ENCODE results near the gene CLIC6.

- PRO-cap, 2 experiments, result no peak in any of the 2 experiments
Measured at GRCh38 chr21:34546518-34546816, 34.5 kb upstream of the KCNE1 start.

DNA sequence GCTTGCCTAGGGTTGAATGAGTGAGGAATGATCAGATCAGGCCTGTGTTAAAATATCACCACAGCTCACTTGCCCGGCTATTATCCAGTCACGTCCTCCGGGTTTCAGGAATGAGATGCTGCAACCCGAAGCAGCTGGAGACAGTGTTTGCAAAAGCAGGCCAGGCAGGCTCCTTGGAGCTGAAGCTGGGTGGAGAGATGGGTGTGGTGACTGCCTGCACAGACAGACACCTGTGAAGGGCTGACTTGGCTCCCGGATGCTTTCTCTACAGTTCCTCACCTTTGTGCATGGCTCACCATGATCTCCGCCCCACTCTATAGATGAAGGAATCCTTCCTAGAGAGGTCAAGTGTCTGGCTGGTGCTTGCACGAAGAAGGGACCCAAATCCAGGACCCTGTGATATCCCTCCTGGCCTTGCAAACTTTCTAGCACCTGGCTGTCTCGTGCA lies 34.5 kb downstream of the RCAN1 start:
- PRO-cap, 2 experiments, result no peak in any of the 2 experiments

GRCh38 chr21:34668511-34669220 lies at the start of gene CLIC6:
CLIC6 (plus strand) TSS chr21:34668994.
- PRO-cap, 2 experiments, result no peak in any of the 2 experiments

DNA sequence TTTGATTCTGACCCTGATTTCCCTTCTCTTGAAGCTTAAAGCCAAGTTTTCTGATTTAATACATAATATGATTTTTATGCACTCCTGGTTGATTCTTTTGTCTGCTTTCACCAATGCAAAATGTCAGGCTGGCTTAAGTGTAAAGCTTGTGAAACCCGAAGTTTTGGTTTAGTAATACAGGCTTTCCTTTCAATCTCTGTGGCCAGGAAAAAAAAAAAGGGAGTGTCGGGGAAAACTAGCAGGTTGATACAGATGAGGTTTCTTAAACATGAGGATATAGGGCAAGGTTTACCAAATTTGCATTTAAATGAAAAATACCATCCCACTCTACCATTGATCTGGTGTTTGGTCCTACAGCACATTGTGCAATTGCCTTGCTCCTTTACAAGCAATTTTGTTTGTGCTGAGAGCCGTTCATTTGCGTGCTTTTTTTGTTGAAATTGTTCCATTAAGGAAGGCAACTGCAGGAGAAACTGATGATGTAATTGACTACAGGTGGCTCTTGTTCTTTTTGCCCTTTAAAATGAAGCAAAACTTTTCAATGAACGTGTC lies 22.6 kb downstream of the CLIC6 start:
- PRO-cap, 2 experiments, result no peak in any of the 2 experiments

- PRO-cap, 2 experiments, result no peak in any of the 2 experiments
Measured at GRCh38 chr21:34794457-34794788, 125.6 kb downstream of the CLIC6 start.

DNA sequence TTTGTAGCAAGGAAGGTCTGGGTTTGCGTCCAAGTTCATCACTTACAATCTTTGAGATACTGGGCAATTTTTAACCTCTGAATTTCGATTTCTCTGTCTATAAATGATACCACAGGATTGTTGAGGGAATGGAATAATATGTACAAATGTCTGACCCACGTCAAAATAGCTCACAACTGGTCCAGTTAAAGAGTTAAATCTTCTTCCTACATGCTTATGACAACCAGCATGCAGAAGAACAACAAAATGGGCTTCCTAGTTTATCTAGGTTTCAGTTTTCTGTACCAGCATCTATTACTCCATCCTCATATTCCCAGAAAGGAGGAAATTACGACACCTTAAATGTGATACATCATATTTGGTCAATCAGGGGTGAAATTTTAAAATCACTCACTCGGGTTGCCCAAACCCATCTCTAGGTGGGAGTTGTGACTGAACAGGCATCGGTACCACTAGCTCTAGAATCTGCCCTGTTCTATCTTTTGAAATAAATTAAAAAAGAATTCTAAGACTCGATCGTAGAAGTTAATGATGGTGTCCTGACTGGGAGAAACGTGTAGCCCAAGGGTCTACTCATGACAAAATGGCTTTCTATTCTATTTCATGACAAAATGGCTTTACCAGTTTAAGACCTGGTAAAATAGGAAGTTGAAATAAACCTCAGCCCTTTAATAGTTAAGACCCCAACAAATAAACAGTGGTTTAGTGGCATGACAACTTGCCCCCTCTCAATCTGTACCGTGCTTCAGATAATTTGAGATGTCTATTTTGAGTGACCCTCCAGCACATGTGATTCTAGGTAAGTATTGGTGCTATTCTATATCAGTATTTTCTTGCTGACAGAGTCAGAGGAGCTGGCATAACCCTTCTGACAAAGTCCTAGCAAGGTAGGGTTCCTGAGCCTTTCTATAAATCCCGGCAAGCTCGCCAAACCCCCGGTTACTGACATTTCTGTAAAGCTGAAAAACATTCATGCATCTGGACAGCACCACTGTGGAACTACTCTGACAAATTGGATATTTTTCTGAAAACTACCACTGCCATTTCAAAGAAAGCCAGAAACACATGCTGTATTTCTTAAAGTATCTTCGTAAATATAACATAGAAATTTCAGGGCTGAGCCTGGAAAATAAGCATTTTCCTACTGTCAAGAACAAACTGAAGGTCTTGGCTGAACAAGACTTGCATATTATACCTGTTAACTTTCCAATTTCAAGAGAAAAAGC lies 162.2 kb downstream of the CLIC6 start:
- PRO-cap, 2 experiments, result no peak in any of the 2 experiments

GRCh38 chr21:34839741-34840479 lies 171.1 kb downstream of the CLIC6 start:
- PRO-cap, 2 experiments, result peak in 2 of 2 experiments; most common minus-strand start chr21:34840076 (in 2)

DNA sequence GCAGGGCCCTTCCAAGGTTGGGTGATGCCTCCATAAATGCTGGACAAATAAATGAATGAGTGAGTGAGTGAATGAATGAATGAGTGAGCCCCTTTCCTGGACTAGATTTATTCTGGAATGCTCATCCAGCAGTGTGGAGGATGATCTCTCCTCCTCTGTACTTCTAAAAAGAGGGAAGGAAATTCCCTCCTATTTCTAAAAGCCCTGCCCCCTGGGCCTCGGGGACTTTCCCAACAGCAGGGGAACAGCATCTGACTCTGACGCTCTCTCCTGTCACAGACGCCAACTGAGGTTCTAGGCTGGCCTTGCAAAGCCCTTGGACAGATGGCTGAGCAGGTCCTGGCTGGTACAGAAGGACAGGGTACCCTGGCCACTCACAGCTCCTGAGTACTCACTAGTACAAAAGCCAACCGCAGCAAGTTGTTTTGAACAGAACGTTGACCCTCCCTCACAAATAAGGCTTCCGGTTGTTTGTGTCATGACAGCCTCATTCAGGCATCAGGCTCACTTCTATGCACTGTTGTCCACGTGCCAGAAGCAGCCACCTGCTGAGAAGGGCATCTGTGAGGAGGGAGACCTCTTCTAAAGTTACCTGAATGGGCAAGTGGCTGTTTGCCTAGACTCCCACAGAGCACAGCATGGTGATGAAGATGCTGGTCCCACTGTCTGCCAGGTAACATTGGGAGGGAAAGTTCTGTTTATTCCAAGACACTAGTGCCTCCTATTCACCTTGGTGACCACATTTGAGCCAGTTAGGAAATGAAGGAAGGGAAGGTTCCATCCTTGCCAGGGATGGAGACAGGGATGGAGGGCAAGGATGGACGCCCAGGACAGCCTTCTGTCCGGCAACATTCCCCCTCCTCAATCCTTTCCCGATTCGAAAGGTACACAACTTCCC lies 176.0 kb downstream of the CLIC6 start:
- PRO-cap, 2 experiments, result peak in 2 of 2 experiments; most common plus-strand start position 323 of the sequence (in 2); most common minus-strand start position 165 of the sequence (in 2)

DNA sequence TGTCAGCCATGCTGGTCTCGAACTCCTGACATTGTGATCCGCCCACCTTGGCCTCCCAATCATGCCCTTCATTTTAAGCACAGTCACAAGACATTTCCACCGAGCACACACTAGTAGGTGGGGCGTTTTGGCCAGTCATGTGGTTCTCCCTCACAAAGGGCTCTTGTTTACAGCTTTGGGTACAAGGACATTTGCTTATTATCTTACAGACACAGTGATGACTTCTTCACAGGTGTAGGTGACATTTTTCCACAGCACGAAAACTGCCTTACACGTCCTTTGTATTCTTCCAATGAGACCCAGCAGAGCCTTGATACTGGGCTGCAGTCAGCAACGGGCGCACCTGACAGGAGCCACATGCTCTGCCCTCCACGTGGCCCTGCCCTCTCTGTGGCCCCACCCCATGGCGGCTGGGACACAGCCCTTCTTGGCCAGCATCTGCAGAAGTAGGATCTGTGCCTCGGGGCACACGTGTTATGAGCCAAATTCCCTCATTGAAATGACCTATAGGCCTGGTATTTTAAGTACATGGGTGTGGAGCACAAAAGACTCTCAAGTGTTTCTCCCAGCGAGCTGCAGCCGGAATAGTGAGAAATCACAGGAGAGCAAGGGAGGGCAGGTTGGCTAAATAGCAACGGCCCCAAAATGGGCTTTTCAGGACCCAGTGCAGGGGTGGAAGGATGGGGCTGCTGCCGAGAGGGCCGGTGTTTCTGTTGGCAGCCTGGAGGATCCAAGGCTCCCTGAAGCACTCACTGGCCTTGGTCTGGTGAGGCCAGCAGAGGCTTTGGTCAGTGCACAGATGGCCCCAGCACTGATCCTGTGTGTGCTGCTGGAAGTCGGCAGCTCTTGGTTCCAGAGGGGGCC lies 185.1 kb downstream of the RUNX1 start:
- PRO-cap, 2 experiments, result no peak in any of the 2 experiments

DNA sequence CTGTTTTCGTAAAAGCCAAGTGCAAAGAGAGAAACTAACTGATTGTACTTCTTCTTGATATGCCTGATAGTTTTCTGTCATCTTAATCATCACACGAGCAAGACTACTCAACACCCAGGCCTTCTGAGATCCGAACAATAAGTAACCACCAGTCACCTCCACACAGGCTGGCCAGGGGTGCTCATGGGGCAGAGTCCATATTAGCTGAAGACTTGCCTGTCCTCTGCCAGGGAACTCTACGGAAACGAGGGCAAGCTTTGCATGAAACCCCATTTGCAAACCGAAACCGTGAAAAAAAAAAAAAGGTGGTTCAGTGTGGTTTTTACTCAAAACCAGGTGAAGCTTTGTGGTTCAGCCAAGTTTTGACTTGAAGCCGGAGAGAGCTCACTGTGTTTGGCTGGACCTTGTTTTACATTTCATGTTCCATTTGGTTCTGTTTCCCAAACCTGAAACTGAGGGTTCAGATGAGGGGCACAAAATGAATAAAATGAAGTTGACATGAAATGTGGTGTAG lies 74.9 kb downstream of the RUNX1 start:
- PRO-cap, 2 experiments, result no peak in any of the 2 experiments

DNA sequence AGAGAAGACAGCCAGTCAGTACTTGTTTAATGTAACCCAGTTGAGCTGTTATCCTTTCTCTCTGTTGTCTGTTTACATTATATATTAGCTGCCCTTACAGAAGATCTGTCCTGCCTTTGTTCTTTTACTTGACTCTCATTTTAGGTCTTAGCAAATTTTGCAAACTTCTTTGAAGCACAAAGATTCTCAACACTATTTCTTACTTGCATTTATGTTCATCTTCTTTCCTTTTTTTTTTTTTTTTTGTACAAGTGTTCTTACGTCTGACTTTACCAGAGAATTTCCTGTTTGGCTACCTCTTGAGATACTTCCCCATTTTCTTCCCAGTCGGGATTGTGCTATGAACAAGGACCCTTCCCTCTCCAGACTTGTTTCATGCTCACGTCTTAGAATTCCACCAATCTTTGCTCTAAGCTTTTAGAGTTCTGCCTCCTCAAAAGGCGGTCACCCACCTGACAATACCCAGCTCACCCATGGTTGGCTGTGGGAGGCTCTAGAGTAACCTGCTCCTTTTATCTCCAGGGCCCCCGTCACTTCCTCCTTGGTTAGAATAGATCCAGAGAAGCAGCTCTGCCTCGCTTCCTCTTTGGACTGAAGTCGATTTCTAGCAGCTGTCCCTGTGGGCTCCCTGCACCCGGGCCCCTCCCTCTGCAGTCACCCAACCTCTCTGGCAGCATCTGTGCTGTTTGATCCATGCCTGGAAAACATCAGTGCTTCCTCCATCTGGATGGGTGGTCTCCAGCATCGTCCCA lies 53.8 kb upstream of the RUNX1 start:
- PRO-cap, 2 experiments, result no peak in any of the 2 experiments

DNA sequence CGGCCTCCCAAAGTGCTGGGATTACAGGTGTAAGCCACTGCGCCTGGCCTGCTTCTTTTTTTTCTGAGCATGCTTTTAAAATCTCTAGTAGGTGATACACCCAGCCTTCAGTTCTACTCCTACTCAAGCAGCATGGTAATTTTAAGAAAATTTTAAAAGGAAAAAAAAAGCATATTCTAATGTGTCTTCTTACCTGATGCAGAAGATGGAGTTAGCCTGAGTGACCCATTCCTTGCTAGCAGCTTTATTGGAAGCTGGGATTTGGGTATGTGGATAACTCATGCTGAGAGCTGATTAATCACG lies 31.2 kb downstream of the DOP1B start:
- PRO-cap, 2 experiments, result no peak in any of the 2 experiments

- PRO-cap, 2 experiments, result no peak in any of the 2 experiments
Measured at GRCh38 chr21:36193180-36193673, 36.6 kb downstream of the DOP1B start.

- PRO-cap, 2 experiments, result no peak in any of the 2 experiments
Measured at GRCh38 chr21:36245809-36246638, 74.0 kb upstream of the MORC3 start.

DNA sequence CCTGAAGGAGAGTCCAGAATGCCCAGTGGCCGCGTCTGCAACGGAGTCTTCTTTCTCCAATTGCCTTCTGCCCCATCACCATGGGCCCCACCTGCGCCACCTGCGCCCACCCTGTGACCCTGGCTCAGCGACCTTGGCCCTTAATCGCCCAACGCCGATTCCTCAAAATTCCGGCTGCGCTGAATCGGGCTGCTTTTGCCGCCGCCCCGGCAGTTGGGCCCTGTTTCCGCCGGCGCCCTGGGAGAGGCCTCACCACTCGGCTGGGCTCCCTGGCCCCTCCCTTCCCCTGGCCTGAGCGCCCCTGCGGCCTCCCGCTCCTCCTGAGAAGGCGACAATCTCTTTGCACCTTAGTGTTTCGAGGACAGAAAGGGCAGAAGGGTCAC lies 730 bp upstream of the SIM2 start:
- PRO-cap, 2 experiments, result no peak in any of the 2 experiments

- PRO-cap, 2 experiments, result no peak in any of the 2 experiments
Measured at GRCh38 chr21:36700456-36700961, 1.6 kb downstream of the SIM2 start.

DNA sequence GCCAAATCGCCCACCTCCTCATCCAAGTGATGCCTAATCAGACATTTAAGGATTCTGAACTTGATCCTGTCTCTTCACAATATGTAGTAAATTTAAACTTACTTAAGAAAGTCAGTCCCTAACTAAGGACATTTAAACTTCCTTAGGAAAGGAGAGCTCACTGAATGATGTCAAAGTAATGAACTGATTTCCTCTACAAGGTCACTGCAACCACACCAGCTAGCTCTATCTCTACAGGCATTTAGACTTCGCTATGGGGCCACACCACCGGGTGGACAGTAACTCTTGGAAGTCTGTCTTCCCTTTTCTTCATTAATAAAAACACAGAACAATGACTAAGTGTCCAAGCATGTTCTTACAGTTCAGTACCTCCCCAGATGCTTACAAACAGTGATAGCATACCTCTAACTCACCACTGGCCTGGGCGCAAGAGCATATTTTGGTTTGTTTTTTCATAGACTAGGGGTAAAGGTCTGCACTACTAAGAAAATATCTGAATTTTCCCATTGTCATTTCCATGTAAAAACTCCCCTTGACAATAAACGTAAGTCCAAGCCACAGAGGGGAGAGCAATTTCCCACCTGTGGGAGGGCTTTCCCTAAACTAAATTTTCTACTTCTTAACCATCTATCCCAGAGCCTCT lies 54.6 kb downstream of the SIM2 start:
- PRO-cap, 2 experiments, result no peak in any of the 2 experiments

- PRO-cap, 2 experiments, result no peak in any of the 2 experiments
Measured at GRCh38 chr21:36788096-36788866, 89.4 kb downstream of the SIM2 start.

GRCh38 chr21:36859943-36860521 lies 106.4 kb downstream of the HLCS start:
- PRO-cap, 2 experiments, result peak in 2 of 2 experiments; most common plus-strand start chr21:36860412 (in 1); most common minus-strand start chr21:36860216 (in 1)

DNA sequence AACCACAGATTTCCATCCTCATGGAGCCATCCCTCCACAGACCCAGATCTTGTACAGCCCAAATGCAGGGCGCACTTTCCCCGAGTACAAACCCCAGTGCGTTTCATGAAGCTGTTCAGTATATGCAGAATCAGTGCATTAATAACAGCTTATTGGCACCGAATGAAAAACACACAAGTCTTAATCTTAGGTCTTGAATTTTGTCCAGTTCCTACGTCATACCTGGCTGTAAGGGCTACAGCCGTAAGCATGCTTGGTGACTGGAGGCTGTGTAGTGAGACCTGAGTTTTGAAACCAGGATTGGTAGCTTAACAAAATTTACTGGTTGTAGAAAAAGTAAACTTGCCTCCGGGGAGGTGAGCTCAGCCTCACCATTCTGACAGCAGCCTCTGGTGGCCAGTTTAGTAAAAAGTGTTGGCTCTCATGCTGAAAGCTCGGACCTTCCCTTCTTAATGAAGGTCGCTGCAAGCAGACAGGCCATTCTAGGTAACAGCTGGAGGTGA lies 49.1 kb downstream of the HLCS start:
- PRO-cap, 2 experiments, result no peak in any of the 2 experiments